Mesenchymal stem cell of the bone marrow (primary cell): ENCODE measurements around a stretch of chr3.

GRCh38 chr3:125594047-125594552 is 1.2 kb downstream of the OSBPL11 start:
- CAGE, long polyA plus RNA = no peak

- CAGE, long polyA plus RNA = no peak
Measured at GRCh38 chr3:125774538-125774952, 179.2 kb upstream of the OSBPL11 start.

GRCh38 chr3:125916455-125917014 is 52.4 kb upstream of the ROPN1B start:
- CAGE, long polyA plus RNA = no peak

DNA sequence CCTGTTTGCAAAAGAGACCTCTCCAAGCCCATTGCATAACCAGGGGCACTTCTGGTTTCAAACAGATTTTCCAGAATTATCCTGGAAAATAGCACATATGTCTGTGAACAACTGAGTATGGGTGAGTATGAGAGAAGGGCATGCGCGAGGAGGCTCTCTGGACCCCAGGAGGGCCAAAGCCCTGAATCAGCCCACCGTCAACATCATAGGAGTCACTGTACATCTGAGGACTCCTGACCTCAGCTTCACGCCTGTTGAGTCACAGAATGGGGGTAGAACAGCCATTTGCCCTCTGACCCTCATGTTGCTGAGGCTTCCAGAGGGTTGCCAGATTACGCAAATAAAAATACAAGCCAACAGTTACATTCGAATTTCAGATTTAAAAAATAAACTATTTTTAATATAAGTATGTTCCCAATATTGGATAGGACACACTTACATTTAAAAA is 4.1 kb downstream of the KLF15 start:
- CAGE, long polyA plus RNA = no peak

DNA sequence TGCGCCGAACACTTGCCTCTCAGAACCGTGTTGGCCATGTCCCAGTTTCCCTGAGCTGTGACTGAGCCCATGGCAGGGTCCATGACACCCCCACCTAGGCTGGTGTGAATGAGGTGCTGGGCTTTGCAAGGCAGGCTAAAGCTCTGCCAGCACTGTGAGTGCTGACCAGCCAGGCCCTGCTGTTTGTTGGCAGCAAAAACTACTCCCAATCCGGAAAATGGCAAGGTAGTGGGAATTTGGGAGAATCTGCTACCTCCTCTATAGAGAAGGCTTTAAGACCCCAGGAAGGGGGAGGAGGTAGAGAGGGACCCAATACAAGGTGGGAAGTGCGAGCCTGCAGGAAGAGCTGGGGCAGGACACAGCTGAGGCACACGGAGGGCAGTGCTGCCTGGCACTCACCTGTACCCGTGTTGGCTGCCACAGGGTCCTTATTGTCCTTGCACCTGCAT is 8.5 kb upstream of the KLF15 start:
- CAGE, long polyA plus RNA = no peak

- CAGE, long polyA plus RNA = no peak
Measured at GRCh38 chr3:126470649-126471260, 4.9 kb downstream of the ZXDC start.

DNA sequence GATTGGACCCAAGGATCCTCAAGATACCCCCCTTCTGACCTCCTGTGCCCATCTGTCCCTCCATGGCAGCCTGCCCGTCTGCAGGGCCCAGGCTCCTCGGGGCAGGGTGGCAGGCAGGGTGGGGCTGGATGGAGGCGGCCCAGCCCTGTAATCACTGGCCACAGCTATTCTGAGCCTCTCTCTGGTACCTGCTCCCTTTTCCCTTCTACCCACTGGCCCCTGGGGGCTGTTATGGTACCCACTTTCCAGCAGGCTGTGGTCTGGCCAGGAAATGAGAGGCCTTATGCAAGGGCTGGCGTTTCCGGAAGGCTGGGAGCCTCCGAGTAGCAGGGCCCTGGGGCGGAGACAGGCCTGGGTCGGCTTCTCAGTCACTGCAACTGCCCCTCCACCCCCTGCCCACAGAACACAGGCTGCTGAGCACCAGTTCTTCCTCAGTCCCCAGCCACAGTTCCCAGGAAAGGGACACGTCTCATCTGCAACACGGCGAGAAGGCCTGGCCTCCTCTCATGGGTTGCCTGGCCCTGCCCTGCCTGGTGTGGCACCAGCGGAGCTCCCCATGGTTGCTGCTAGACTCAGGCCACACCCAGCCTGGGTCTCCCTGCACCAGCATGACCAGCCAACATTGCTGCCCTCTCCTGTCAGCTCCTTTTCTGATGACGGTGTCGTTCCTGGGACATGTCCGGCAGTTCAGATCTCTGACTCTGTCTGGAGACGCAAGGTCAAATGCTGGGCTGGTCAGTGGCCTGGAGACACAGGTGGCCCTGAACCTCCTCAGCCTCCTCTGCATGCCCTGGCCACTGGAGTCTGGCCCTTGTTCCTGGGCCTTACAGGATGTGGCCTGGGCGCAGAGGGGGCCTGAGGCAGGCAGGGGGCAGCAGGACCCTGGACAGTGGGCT is 6.4 kb downstream of the CHST13 start:
- CAGE, long polyA plus RNA = no peak

DNA sequence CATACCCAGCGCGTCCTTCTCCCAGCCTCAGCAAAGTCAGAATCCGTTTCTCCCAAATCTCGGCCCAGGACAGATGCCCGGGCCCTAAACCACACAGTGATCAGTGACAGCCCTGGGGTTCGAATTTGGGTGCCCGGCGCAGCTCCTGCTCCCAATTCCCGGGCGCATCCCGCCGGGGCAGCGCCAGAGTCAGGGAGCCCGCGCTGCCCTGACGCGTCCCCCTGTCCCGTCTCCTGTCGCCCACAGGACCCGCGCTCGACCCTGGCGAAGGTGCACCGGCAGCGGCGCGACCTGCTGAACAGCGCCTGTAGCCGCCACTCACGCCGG is 17.3 kb downstream of the C3orf22 start:
- CAGE, long polyA plus RNA = no peak

GRCh38 chr3:126750546-126751043 is 46.6 kb downstream of the CHCHD6 start:
- CAGE, long polyA plus RNA = no peak

DNA sequence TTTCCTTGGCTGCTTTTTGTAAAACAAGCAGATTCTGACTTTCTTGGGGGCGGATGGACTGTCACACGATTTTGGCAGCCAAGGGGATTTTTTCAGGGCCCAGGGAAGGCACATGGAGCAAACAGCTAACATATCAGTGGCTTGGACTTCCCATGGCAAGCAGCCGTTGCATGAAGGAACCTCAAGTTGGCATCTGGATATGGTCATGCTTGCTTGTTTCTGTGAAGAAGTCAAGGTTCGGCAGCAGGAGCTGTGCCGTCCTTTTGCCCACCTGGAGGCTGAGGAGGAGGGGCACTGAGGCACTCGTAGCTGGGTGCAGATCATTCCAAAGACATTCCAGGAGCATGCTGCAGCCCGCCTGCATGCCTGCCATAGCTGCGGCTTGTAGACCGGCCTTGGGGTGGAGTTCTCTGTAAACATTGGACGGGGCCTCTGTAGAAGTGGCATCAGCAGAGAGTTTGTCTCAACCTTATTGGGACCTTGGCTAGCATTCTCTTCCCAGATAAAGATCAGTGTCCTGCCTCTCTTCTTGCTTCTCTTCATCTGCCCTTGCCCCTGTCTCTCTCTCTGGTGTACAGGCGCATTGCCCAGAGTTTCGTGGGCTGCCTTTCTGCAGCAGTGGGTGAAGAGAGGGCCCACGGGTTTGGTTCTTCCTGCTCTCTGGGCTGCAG is 49.2 kb downstream of the CHCHD6 start:
- CAGE, long polyA plus RNA = no peak

- CAGE, long polyA plus RNA = no peak
Measured at GRCh38 chr3:127579461-127580641, 10.7 kb downstream of the TPRA1 start.

- CAGE, long polyA plus RNA = no peak
Measured at GRCh38 chr3:127629487-127630231, 674 bp downstream of the PODXL2 start.

- CAGE, long polyA plus RNA = no peak
Measured at GRCh38 chr3:127813090-127813897, 9.0 kb downstream of the MGLL start.

DNA sequence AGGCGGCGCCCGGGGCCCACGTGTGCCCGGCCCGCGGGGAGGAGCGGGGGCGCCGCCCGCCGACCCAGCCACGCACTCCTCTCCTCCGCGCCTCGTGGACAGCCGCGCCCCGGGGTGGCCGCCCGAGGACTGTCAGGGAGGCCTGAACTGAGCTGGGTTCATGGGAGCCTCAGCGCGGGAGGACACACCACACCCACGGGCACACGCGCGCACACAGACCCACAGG is 893 bp upstream of the MGLL start:
- CAGE, long polyA plus RNA = no peak

- CAGE, long polyA plus RNA = no peak
Measured at GRCh38 chr3:127911367-127912051, 3.5 kb upstream of the KBTBD12 start.

DNA sequence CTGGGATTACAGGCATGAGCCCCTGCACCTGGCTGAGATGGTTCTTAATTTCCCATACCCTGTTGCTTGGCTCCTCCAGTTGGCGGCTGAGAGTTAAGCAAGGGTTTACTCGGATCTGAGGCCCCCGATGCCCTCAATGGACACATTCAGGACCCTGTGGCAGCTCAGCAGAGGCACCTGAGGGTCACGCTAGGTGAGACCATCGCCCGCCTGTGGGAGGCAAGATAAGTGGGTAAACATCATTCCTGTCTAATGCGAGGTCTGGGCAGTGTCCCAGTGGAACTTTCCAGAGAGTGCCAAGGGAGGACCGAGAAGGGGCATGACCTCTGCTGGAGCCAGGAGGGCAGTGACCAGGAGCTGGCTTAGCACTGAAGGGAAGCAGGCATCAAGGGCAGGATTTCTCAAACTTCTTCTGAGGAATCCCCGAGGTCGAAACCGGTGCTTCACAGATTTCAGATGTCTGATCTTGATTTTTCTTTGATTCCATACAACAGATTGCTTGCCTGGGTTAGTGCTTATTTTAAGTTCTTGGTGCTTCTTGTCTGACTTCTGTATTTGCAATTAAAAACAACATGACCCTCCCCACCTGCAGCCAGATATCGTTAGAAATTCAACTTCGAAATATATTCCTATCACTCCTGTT is 65.4 kb upstream of the SEC61A1 start:
- CAGE, long polyA plus RNA = no peak

DNA sequence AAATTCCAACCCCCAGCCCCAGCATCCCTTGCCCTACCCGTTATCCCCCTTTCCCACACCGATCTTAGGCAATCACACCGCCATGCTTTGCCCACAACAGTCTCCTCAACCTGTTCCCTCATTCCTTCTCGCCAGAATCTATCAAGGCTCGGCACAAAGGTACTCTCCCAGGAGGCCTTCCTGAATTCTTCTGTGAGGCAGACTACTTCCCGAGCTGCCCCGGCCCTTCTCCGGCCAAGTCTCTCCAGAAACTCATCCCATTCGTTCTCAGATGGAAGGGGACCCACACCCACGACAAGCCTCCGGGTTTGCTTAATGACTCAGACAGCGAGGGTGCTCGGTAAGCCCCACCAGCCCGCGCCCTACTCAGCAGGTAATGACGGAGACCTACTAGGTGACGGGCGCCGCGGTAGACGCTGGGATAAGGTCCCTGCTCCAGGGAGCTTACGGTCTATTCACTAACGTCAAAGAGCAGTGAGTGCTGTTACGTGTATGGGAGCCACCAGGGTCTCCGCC is 608 bp upstream of the SEC61A1 start:
- CAGE, long polyA plus RNA = no peak

GRCh38 chr3:128070665-128071315 is 18.6 kb downstream of the SEC61A1 start:
- CAGE, long polyA plus RNA = no peak

DNA sequence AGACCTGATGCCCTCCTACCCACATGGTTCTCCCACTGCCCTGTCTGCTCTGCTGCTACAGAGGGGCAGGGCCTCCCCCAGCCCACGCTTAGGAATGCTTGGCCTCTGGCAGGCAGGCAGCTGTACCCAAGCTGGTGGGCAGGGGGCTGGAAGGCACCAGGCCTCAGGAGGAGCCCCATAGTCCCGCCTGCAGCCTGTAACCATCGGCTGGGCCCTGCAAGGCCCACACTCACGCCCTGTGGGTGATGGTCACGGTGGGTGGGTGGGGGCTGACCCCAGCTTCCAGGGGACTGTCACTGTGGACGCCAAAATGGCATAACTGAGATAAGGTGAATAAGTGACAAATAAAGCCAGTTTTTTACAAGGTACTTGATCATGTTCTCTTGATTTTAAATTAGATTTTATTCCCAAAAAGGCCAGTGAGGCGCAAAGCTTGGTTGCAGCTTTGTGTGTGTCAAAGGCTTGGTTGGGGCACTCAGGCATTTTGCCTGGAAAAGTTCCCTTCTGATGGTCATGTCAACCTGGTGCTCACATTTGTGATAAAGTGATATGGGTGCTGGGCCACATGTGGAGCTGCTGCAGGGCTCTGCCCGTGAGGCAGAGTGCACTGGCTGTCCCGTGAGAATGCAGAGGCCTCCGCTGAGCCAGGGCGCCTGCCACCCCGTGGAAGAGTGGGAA is 19.2 kb downstream of the SEC61A1 start:
- CAGE, long polyA plus RNA = no peak

DNA sequence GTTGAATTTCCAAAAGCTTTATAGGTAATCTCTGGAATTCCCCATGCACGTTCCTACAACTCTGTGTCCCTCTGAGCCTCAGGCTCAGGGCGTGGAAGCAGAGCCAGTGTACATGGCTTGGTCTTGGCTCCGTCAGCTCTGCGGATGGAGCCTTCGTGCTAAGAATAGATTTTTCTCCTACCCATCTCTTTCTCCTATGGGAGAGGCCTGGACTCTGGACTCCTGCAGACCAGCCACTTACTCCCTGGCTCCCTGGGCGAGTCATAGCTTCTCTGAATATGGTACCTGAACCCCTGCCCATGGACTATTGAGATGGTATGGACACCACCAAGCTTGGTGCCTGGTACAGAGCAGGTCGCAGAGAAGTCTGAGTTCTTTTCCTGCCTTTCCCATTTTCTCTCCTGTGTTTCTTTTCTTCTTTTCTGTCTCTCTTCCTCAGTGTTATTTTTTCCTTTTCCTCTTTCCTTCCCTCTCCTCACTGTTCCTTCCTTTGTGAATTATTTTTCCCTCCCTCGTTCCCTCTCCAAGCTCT is 100.0 kb downstream of the EEFSEC start:
- CAGE, long polyA plus RNA = no peak